Thyroid gland (tissue), 7 donors: ENCODE results near the genes BUB1 and TMEM87B.

DNA sequence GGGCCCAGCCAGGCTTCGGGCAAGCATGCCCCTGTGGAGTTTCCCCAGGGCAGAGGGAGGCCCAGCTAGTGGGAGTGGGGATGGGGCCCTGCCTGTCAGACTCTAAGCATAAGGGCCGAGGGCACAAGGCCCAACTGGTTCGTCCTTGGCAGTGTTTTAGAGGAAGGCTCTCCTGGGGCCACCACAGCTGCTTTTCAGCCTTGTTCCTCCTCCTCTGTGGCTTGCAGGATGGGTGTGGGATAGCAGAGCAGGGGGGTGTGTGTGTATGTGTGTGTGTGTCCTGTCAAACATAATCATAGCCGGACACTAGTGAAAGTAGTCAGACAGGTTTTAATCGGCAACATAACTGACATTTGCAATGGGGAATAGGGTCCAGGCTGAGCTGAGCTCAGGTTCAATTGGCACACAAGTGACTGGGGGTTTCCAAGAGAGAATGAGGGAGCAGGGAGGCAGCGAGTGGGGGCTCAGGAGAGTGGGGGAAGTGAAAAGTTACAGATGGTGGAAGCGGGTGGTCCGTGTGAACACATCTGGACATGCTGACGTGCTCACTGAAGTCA is 114.2 kb downstream of the SEPTIN10 start:
- PRO-cap, 2 experiments = no peak in any of the 2 experiments
- RAMPAGE, long total RNA, 5 experiments = no peak in any of the 5 experiments

DNA sequence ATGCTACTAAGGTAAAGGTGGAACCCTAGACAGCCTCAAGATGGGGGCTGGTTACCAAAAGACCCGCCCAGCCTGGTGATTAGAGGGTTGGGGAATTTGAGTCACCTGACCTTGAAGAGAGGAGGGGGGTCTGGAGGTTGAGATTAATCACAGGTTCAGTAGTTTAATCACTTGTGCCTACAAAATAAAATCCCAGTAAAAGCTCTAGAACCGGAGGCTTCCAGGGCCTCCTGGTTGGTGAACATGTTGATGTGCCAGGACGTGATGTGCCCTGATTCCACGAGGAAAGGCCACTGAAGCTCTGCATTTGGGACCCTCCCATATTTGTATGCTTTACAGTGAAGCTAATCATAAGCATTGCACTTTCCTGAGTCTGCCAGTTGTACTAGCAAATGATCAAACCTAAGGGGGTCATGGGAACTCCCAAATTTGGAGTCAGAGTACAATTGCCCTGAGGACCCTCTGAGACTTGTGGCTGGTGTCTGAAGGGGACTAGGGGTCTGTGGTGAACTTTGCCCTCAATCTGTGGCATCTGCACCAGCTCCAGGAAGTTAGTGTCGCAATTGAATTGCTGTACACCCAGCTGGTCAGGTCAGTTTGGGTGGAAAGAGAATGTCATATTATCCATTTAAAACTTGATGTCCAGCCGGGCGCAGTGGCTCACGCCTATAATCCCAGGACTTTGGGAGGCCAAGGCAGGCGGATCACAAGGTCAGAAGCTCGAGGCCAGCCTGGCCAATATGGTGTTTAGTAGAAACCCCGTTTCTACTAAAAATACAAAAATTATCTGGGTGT is 17.9 kb downstream of the SOWAHC start:
- PRO-cap, 2 experiments = no peak in any of the 2 experiments
- RAMPAGE, long total RNA, 5 experiments = no peak in any of the 5 experiments

- PRO-cap, 2 experiments = no peak in any of the 2 experiments
- RAMPAGE, long total RNA, 5 experiments = no peak in any of the 5 experiments
Observed at GRCh38 chr2:109999429-109999935, 101.0 kb downstream of the LIMS3 start.

DNA sequence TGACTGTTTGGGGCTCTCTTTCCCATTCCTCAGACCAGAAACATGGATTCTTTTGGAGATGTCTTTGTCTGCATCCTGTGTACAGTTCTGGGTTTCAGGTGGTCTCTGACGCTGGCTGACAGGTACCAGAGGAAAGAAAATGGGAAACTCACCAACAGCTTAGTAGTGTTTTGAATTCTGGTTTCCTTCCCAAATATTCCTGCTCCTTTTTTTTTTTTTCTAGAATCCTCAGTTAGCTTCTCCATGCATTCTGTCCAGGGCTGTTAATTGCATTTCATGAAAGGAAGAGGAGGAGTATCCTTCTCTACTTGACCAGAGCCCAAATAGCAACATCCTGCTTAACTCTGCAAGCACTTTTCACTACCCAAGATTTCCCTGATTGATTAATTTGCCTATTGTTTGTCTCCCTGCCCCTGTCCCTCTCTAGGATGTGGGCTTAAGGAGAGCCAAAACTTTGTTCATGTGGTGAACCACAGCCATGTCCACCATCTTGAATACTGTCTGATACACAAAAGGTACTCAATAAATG is 2.3 kb upstream of the MALL start:
- PRO-cap, 2 experiments = no peak in any of the 2 experiments
- RAMPAGE, long total RNA, 5 experiments = no peak in any of the 5 experiments

- PRO-cap, 2 experiments = no peak in any of the 2 experiments
- RAMPAGE, long total RNA, 5 experiments = no peak in any of the 5 experiments
Observed at GRCh38 chr2:110124876-110125299, 9.3 kb upstream of the MALL start.

- PRO-cap, 2 experiments = no peak in any of the 2 experiments
- RAMPAGE, long total RNA, 5 experiments = no peak in any of the 5 experiments
Observed at GRCh38 chr2:110170076-110170701, 34.6 kb downstream of the NPHP1 start.

GRCh38 chr2:110677954-110678130 is at the start of gene BUB1:
TSS of gene BUB1 (minus strand) at chr2:110678063.
- PRO-cap, 2 experiments = no peak in any of the 2 experiments
- RAMPAGE, long total RNA, 5 experiments = no peak in any of the 5 experiments

DNA sequence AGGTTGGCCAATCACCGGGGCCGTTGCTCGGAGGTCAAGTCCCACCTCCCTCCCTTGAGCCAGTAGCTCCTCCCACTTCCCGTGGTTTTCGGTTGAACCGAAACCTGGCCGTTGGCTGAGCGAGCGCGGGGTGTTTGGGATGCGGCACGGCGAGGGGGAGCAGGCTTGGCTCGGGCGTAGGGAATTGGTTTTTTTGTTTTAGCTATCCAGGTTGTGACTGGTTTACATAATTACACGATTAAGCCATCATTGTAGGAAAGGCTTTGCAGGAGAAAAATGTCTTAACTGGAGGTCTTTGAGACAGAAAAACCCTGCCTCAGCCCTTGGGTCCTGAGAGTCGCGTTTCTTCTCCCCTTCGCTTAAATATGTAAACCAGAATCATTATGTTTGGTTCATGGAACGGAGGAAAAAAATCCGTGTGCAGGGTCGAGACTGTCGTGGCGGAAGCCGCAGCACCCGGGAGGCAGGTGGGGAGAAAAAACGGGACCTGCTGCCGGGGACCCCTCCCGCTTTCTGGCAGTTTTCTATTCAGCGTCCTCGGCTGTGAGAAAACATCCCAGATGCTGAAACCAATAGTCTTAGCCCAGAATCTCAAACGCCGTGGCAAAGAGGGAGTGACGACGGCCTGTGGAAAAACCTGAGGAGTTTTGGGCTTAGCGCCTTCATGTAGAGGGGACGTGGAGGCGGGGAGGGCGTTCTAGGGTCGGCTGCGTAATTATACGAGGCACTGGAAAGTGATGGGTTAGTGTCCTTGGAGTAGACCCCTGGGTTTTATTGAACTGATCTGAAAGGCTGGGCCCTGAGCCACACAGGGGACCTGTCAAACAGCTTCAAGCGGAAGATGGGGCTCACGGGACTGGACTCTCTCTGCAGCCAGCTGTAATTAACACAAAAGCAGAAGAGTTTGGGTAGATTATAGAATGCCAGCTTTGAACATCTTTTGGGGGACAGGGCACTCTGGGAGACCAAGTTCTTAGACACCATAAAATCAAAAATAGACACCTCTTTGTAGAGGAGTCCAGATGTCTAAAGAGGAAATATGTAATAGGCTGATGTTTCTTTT is 599 bp upstream of the BUB1 start:
- PRO-cap, 2 experiments = peak in 2 of 2 experiments; most common plus-strand start position 118 of the sequence (in 2); most common minus-strand start position 515 of the sequence (in 1)
- RAMPAGE, long total RNA, 5 experiments = no peak in any of the 5 experiments

DNA sequence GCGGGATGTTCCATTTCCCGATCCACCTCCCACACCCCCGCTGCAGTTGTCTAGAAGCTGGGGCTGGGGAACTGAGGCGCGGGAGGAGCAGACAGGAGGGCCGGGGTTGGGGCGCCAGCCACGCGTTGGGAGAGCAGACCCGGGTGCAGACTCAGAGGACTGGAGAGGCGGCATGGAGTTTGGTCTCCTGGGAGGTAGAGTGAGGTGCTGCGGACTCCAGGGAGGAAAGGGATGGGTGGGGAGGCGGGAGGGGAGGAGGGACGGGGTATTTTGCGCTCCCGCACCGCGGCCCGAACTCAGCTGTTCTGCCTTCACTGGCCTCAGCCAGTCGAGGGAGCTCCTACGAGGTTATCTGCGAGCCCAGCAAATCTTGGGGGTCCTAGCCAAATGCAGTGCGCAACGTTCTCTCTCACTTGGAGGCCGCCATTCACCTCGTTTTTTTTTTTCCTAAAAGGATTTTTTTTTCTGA is 1.0 kb upstream of the BCL2L11 start:
- PRO-cap, 2 experiments = no peak in any of the 2 experiments
- RAMPAGE, long total RNA, 5 experiments = no peak in any of the 5 experiments

DNA sequence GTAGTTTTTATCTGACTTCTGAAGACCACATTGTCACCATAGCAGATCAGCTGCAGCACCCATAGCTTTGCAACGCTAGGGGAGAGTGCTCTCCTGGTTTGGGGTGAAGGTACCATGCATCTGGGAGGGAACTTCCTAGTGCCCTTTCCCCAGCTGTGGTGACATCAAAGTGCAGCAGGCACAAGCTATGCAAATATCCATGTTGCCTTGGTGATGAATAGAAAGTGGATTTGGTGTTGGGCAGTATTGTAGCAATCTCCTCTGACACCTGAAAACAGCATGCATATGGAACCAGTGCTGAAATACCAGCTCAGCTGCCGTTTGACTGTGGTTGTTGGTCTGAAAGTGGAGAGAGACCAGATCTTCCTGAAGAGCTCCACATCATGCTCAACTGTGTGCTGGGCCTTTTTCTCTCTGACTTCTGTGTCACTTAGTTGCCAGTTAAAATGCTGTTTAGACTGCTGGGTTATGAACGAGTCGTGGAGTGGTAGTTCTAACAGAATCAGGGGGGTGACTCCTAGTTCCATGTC is 37.1 kb downstream of the BCL2L11 start:
- PRO-cap, 2 experiments = no peak in any of the 2 experiments
- RAMPAGE, long total RNA, 5 experiments = no peak in any of the 5 experiments

DNA sequence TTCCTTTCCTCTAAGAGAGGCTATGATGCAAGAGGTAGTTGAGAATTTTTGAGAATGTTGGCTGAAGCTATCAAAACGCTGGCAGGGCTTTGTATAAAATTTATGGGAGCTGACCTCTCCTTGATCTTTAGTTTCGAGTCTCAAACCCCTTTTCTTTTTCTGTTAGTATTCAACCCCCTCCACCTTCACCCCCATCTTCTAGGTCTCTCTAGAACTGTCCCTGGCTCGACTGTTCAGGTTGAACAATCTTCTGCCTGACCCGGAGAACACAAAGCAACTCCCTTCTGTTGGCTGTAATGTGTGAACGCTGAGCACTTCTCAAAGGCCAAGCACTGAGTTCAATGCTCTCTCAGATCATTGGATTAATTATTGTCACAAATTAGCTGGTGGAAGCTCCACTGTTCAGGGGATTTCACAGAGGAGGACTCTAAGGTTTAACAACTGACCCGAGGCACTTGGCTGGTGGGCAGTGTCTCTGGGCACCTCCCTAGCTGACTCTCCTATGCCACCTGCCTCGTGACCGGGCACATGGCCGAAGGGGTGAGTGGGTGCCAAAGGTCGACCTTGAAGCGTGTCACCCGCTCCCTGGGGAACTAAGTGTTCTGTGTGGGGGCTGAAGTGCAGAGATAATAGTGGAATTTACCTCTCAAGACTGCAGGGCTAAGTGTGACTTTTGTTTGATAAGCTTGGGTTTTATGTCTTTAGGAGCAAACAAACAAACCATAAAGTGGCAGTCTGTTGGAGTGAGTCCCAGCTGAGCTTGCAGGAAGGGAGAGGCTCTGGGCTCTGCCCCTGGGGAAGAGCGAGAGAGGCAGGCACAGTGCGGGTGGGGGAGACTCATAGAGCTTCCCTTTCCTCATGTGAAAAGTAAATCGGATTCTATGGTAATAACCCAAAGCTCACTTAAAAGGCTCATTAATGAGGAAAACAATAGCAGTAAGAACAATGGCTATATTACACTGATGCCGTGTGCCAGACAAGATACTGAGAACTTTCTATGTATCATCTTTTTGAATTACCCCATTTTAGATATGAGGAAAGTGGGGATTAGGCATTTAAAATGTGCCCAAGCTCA is 64.8 kb downstream of the BCL2L11 start:
- PRO-cap, 2 experiments = peak in 2 of 2 experiments; most common plus-strand start position 753 of the sequence (in 1); most common minus-strand start position 474 of the sequence (in 1)
- RAMPAGE, long total RNA, 5 experiments = no peak in any of the 5 experiments

GRCh38 chr2:112005910-112006291 is 49.2 kb upstream of the TMEM87B start:
- PRO-cap, 2 experiments = no peak in any of the 2 experiments
- RAMPAGE, long total RNA, 5 experiments = no peak in any of the 5 experiments

- PRO-cap, 2 experiments = no peak in any of the 2 experiments
- RAMPAGE, long total RNA, 5 experiments = no peak in any of the 5 experiments
Observed at GRCh38 chr2:112006292-112006611, 48.8 kb upstream of the TMEM87B start.

GRCh38 chr2:112050306-112050692 is 4.8 kb upstream of the TMEM87B start:
- PRO-cap, 2 experiments = no peak in any of the 2 experiments
- RAMPAGE, long total RNA, 5 experiments = no peak in any of the 5 experiments

GRCh38 chr2:112055107-112055779 is at the start of gene TMEM87B:
TSS of gene TMEM87B (plus strand) at chr2:112055269.
- PRO-cap, 2 experiments = peak in 2 of 2 experiments; most common plus-strand start chr2:112055217 (in 2); most common minus-strand start chr2:112055257 (in 1)
- RAMPAGE, long total RNA, 5 experiments = no peak in any of the 5 experiments

DNA sequence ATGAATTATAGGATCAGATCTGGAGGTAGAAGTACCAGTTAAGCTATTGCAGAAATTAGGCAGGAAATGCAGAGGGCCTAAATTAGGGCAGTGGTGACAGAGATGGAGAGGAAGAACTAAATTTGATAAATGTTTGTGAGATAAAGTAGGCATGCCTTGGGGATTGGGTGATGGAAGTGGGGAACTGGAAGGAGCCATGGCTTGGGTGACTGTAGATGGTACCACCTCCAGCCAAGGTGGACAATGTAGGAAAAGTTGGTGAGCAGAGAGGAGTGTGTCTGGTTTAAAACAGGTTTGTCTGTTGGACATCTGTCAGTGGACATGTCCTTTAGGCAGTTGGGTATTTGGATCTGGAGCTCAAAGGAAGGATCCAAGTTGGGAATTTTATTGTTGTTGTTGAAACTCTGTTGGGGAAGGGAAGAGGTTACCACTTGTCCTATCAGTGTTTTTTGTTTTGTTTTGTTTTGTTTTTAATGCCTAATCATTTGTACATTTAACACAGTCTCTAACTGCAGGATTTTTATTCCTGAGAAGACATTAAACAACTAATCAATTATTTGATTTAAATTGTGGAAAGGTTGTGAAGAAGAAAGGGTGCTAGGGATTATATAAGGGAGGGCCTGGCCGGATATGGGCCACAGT is 3.8 kb downstream of the TMEM87B start:
- PRO-cap, 2 experiments = no peak in any of the 2 experiments
- RAMPAGE, long total RNA, 5 experiments = no peak in any of the 5 experiments

- PRO-cap, 2 experiments = no peak in any of the 2 experiments
- RAMPAGE, long total RNA, 5 experiments = no peak in any of the 5 experiments
Observed at GRCh38 chr2:112063533-112064522, 8.8 kb downstream of the TMEM87B start.

- PRO-cap, 2 experiments = peak in 1 of 2 experiments; most common plus-strand start chr2:112092570 (in 1); most common minus-strand start chr2:112092350 (in 1)
- RAMPAGE, long total RNA, 5 experiments = no peak in any of the 5 experiments
Observed at GRCh38 chr2:112091564-112092718, 36.9 kb downstream of the TMEM87B start.

- PRO-cap, 2 experiments = no peak in any of the 2 experiments
- RAMPAGE, long total RNA, 5 experiments = no peak in any of the 5 experiments
Observed at GRCh38 chr2:112299580-112299983, 24.2 kb downstream of the ZC3H6 start.

DNA sequence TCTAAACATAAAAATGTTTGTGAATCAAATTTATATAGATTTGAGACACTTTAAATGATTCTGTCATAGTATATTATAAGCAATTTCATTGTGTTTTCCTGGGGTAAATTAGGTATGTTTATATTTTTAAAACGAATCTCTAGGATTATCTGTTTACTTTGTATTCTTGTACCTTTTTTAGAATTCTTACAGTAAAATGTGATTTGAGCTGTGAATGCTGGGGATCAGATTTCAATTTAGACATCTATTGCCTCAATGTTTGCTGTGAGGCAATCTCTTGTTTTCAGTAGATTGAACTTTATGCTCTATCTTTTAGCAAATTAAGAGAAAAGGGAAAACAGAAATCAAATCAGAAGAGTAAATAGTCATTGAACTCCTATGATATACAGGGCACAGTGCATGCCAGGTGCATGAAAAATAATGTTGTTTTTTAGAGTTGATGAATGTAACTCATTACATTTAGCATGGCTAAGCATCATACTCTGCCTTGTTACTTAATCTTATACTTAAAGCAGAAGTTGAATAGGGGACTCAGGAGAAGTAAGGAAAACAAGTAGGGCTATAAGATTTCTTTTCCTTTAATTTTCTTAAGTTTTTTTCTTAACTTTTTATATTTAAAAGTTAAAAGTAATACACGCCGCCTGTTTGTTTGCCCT is 39.5 kb downstream of the ZC3H6 start:
- PRO-cap, 2 experiments = no peak in any of the 2 experiments
- RAMPAGE, long total RNA, 5 experiments = no peak in any of the 5 experiments